ENCODE measurements around the genes B3GNT3, SLC5A5, KCNN1, GDF15 and TMEM59L.

GRCh38 chr19:17794573-17795243 is at the start of gene B3GNT3:
B3GNT3 (plus strand) TSS chr19:17795138.
- PRO-cap, 6 experiments: no peak in any of the 6 experiments
- RAMPAGE, long total RNA, 2 experiments: no peak in any of the 2 experiments
- RRBS: 3% methylated on average over 7 of the region's 40 CpGs

DNA sequence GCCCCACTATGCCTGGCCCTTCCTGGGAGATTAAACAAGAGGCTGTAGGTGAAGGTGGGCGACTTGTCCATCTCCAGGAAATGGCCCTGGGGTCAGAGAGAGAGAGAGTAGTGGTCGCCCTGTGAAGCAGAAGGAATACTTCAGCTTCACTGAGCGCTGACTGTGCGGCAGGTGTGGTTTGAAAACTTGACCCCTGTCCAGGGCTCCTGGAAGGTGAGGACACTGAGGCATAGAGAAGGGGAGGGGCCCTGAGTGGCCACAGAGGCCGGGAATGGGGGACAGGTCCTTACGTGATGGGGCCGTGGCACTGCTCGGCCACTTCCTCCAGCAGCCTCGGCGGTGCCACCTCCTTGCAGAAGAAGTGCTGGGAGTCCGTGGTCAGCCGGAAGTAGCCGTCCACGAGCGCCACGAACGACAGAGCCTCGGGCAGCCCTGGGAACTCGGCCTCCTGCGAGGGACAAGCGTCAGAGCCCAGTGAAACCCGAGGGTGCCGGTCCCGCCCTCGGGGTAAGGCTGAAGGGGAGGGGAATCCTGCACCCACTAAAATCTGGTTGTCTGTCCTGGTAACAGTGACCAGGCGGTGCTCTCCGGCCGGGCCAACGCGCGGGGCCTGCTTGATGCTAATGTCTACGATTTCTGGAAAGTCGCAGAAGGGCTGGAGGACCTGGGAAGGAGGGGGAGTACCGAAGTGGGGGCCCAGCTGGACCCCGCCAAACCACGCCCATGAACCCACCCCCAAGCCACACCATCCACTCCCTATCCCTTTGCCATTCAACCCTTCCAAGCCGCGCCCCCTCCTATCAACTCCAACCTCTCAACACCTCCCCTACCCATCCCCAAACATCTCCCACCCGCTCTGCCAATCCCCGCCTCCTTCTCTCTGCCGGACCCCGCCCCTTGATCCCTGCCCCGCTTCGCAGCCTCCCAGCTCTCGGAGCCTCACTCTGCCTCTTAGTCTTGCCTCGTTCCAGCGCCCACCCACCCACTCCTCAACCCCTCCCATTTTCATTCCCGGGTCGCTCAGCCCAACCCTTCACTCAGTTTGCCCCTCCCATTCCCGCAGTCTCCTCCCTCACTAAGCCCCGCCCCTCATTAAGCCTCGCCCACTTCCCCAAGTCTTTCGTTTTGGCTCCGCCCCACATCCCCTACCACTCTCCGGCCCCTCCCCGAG is 6.3 kb downstream of the JAK3 start:
- PRO-cap, 6 experiments: peak in 2 of 6 experiments; most common minus-strand start position 625 of the sequence (in 1)
- RAMPAGE, long total RNA, 2 experiments: no peak in any of the 2 experiments
- RRBS: 7% methylated on average over 17 of the region's 56 CpGs

- PRO-cap, 6 experiments: no peak in any of the 6 experiments
- RAMPAGE, long total RNA, 2 experiments: no peak in any of the 2 experiments
- RRBS: 4% methylated on average over 2 of the region's 22 CpGs
Measured at GRCh38 chr19:17860409-17861345, 967 bp downstream of the RPL18A start.

DNA sequence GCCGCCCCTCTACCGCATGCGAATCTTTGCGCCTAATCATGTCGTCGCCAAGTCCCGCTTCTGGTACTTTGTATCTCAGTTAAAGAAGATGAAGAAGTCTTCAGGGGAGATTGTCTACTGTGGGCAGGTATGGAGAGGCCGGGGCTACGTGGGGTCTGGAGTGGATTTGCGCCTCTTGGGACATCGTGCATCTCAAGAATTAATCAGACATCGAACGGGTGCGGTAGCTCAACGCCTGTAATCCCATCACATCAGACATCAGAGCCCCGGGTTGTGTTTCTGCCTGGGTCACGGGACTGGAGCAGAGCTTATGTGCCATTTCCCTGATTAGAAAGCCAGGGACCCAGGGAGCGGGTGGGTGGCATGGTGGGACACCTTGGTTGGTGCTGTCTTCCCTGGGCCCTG is 1.6 kb downstream of the RPL18A start:
- PRO-cap, 6 experiments: no peak in any of the 6 experiments
- RAMPAGE, long total RNA, 2 experiments: no peak in any of the 2 experiments
- RRBS: 87% methylated on average over 3 of the region's 18 CpGs

- PRO-cap, 6 experiments: no peak in any of the 6 experiments
- RAMPAGE, long total RNA, 2 experiments: no peak in any of the 2 experiments
- RRBS: under 1% methylated on average over 4 of the region's 21 CpGs
Measured at GRCh38 chr19:17871546-17872139, at the start of gene SLC5A5. SLC5A5 (plus strand) TSS chr19:17871945.

DNA sequence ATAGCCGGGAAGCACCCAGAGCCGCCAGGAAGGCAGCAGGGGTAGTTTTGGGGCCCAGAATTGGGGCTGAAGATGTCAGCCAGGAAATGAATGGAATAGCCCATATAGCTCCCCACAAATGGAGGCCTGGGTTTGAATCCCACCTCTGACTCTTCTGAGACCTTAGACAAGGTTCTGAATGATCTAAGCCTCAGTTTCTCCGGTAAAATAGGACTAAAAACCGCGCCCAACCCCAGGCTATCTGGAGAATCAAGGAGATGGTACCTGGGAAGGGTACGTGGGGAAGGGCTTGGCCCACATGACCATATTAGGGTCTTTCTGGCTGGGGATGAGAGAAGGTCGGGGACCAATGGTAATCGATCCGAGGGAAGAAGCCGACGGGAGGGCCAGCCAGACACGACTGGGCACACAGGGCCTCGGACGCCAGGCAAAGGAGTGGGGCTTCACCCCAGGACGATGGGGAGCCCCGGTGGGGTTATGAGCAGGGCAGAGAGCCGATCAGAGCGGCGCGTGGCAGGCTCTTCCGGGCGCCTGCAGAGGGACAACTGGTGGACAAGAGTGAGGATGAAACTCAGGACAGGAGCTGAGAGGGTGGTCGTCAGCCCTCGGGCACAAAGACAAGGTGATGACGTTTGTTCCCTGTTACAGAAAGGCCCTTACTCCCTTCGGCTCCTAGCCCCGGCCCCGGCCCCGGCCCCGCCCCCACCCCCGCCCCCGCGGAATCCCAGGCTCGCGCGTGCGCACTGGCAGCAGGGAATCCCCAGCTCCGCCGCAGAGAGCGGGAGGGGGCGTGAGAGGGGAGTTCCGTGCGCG is 14.5 kb downstream of the CCDC124 start:
- PRO-cap, 6 experiments: peak in 6 of 6 experiments; most common minus-strand start position 695 of the sequence (in 4)
- RAMPAGE, long total RNA, 2 experiments: no peak in any of the 2 experiments
- RRBS: 2% methylated on average over 6 of the region's 44 CpGs

GRCh38 chr19:17966765-17967208 is at the start of gene KCNN1:
KCNN1 (plus strand) TSS chr19:17967107.
- PRO-cap, 6 experiments: no peak in any of the 6 experiments
- RAMPAGE, long total RNA, 2 experiments: no peak in any of the 2 experiments
- RRBS: 2% methylated on average over 35 of the region's 47 CpGs

GRCh38 chr19:18000914-18002028 is 6.7 kb upstream of the ARRDC2 start:
- PRO-cap, 6 experiments: peak in 6 of 6 experiments; most common plus-strand start chr19:18001236 (in 5); most common minus-strand start chr19:18001323 (in 4)
- RAMPAGE, long total RNA, 2 experiments: no peak in any of the 2 experiments
- RRBS: 1% methylated on average over 44 of the region's 114 CpGs

DNA sequence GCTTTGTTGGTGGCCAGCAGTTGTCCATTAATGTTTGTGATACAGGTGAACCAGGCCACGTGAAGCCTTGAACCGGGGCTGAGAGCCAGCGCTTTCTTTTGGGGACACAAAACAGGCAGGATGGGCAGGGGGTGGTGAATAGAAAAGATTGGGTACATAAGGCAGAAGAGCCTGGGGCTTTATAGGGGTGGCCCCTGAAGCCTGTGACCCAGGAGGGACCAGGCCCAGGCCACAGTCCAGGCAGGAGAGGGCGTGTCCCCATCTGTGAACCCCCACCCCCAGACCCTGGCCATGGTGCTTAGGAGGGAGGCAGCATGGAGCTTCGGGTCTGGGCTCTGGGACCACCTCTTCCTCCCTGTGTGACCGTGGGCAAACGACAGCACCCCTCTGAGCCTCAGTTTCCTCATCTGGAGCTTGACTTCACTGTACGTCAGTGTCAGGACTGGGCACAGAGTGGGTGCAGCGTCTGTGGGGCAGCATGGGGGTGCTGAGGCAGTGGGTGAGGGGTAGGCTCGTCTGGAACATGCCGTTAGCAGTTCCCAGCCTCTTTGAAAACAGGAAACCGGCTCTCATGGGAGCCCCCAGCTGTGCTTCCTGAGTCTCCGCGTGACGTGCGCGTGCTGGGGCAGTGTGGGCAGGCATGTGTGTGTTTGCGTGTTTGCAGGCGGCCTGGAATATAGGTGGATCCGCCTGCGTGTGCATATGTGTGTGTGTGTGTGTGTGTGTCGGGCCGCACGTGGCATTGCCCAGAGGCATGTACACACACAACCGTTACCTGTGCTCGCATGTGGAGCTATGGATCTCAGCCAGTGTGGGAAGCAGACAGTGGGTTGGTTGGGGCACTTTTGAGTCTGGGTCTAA is 15.7 kb downstream of the ARRDC2 start:
- PRO-cap, 6 experiments: peak in 3 of 6 experiments; most common plus-strand start position 647 of the sequence (in 2); most common minus-strand start position 525 of the sequence (in 2)
- RAMPAGE, long total RNA, 2 experiments: no peak in any of the 2 experiments
- RRBS: 49% methylated on average over 2 of the region's 26 CpGs

GRCh38 chr19:18064968-18065231 is 21.8 kb downstream of the IL12RB1 start:
- PRO-cap, 6 experiments: no peak in any of the 6 experiments
- RAMPAGE, long total RNA, 2 experiments: no peak in any of the 2 experiments
- RRBS: no CpG with 5 or more reads among the region's 7 CpGs

DNA sequence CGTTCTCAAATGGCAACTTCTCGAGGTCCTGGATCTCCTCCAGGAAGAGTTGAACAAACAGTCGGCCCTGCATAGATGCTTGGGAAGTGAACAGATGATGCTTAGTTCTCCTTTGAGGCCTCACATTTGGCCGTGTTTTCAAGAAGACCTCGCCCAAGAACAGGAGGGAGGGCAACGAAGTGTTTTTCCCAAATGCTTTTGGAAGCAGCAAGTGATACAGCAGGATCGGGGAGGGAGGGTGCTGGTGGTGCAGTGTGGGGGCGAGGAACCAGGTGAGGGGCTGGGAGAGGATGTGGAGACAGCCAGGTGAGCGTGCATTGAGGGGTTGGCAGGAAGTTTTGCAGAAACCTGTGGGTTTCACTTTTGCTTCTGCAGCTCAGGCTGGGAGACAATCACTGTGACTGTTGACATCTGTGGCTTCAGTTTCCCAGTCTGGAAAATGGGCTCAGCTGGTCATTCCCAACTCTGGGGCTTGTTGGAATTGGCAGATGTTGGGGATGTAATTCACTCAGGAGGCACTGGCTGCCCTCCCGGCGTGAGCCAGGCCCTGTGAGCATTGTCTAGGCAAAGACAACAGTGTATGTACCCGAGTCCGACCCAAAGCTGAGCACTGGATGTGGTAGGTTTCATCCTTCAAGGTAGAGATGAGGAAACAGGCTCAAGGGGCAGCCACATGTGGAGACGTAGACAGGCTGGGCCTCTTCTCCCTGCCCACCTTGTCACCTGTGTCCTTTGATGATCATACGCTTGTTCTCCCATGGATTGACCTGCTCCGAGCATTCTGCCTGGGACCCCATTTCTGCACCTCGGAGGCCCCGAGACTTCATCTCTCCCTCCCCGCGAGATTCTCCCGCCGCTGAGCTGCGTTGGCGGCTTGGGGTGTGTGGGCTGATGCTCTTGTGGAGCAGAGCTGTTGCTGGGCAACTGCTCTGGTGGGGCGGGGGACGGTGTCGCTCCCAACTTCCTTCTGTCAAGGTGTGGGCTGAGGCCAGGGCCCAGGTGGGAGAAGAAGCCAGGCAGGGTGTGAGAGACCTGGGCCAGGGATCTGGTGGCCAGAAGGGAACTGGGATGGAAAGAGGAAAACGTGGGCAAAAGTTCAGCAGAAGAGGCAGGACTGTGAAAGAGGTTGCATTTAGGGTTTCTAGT is 21.9 kb downstream of the MAST3 start:
- PRO-cap, 6 experiments: no peak in any of the 6 experiments
- RAMPAGE, long total RNA, 2 experiments: no peak in any of the 2 experiments
- RRBS: no CpG with 5 or more reads among the region's 28 CpGs

DNA sequence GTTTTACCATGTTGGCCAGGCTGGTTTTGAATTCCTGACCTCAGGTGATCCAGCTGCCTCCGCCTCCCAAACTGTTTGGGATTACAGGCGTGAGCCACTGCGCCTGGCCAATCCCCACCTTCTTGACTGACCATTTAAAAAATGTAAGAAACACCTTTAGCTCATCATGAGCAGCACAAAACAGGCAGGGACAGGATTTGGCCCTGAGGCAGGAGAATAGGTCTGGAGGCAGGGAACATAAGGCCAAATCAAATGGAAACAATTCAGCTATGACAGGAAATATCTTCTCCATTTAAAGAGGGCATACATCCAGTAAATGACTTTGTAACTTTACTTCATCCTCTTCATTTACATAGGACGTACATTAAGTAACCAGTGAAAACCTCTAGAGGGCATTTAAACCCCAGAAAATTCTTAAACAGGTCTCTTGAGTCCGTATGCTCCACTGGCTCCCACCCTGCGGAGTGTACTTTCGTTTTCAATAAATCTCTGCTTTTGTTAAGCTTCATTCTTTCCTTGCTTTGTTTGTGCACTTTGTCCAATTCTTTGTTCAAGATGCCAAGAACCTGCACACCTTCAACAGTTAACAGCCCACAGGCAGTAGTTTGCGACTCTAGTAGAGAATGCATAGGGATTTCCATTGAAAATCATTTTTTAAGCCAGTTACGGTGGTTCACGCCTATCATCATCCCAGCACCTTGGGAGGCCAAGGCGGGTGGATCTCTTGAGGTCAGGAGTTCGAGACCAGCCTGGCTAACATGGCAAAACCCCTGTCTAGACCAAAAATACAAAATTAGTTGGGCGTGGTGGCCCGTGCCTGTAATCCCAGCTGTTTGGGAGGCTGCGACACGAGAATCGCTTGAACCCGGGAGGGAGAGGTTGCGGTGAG is 1.1 kb upstream of the MPV17L2 start:
- PRO-cap, 6 experiments: no peak in any of the 6 experiments
- RAMPAGE, long total RNA, 2 experiments: no peak in any of the 2 experiments
- RRBS: no CpG with 5 or more reads among the region's 19 CpGs

DNA sequence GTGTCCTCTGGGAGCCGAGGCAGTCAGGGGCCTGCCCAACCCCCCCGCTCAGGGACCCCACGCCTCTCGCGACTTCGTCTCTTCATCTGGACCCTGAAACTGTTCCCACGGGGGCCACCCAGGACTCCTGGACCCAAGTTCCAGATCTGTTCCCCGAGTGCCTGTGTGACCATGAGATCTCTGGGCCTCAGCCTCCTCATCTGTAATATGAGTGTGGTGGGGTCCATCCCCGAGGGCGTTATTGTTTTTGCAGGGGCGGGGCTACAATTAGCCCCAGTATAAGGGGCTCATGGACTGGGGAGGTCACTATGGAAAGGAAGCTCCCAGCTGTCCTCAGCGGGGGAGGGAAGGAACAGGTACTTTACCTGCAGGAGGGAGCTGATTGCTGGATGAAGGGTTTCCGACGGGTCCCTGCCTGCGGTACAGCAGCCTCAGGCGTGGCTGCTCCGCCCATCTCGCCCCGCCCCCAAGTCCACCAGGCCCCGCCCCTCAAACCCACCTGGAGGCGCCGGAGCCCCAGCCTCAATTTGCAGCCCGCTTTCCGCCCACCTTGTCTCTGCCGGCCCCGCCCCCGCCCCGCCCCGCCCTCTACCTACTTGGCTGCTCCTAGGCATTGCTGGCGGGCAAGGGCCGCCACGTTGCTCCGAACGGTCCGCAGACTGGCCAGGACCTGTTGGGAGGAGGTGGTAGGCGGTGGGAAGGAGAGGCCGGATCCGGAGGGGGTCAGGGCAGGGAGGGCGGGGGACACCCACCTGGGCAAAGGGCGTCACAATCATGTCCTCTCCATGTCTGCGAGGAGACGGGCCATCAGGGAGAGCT is 5.5 kb downstream of the PDE4C start:
- PRO-cap, 6 experiments: no peak in any of the 6 experiments
- RAMPAGE, long total RNA, 2 experiments: no peak in any of the 2 experiments
- RRBS: 7% methylated on average over 4 of the region's 42 CpGs

DNA sequence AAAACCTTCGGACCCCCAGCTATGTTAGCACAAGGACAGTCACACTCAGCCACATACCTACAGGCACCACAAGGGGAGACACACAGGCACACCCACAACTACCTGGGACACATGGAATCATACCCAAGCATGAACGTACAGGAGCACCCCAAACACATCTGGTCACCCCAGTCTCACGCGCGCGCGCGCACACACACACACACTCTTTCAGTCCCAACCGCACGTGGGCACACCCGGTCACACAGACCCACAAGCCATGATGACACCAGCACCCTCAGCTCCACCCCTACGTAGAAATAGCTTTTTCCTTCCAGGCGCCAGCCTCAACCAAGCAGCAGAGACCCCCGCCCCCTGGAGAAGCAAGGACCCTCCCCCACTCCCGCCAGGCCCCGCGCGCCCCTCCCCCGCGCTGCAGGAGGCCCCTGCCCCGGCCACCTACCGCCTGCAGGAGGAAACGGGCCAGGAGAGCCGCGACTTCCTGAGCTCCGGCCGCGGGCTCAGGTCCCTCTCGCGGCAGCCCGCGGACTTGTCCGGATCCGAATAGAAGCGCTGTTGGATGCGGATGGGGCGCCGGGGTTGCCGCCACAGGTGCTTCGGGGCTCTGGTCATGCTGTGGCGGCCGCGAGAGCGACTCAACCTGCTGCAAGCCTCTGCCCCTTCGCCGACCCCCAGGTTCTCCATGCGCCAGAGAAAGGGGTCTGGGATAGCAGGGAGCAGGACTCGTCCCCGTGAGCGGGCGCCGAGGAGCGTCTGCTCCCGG is 6.5 kb upstream of the PDE4C start:
- PRO-cap, 6 experiments: no peak in any of the 6 experiments
- RAMPAGE, long total RNA, 2 experiments: no peak in any of the 2 experiments
- RRBS: 3% methylated on average over 16 of the region's 54 CpGs

- PRO-cap, 6 experiments: peak in 6 of 6 experiments; most common plus-strand start chr19:18386158 (in 6)
- RAMPAGE, long total RNA, 2 experiments: no peak in any of the 2 experiments
- RRBS: 40% methylated on average over 14 of the region's 36 CpGs
Measured at GRCh38 chr19:18385463-18386749, at the start of gene GDF15. GDF15 (plus strand) TSS chr19:18386158.

GRCh38 chr19:18518560-18519061 is 3.3 kb downstream of the ELL start:
- PRO-cap, 6 experiments: no peak in any of the 6 experiments
- RAMPAGE, long total RNA, 2 experiments: no peak in any of the 2 experiments
- RRBS: no CpG with 5 or more reads among the region's 9 CpGs

GRCh38 chr19:18541434-18542189 is 1.8 kb downstream of the FKBP8 start:
- PRO-cap, 6 experiments: no peak in any of the 6 experiments
- RAMPAGE, long total RNA, 2 experiments: no peak in any of the 2 experiments
- RRBS: 42% methylated on average over 5 of the region's 18 CpGs

GRCh38 chr19:18590390-18591143 is 2.0 kb downstream of the REX1BD start:
- PRO-cap, 6 experiments: no peak in any of the 6 experiments
- RAMPAGE, long total RNA, 2 experiments: no peak in any of the 2 experiments
- RRBS: no CpG with 5 or more reads among the region's 32 CpGs

DNA sequence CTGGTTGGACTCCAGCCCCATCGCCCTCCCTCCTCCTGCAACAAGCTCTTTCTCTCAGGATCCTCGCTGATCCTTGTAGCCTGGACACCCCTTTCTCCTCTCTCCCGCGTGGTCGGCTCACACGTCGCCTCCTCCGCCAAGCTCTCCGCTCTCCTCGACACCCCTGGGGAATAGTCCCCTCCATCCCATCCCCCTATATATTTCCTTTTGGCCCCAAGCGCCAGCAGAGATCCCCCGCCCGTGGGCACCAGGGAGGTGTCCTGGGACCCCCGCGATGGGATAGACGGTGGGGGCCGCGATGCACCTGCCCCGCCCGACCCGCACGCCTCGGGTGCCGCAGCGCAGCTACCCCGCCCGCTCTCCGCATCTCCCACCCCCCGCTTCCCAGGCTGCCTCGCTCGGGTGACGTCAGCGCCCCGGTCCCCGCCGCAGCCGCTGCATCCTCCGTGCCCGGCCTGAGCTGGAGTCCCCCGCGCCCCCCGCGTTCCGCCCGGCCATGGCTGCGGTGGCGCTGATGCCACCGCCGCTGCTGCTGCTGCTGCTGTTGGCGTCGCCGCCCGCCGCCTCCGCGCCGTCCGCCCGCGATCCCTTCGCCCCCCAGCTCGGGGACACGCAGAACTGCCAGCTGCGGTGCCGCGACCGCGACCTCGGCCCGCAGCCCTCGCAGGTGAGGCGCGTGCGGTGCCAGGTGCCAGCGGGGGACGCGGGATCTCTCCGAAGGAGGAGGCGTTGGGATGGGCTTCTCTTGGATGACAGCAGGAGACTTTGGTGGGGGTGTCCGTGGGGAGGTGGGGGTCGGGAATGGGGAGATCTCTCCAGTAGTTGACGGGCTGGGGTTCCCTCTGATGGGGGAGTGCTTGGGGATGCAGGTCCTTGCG is at the start of gene TMEM59L:
TSS of gene TMEM59L (plus strand) at position 408 of the 878 bp plus-strand sequence.
- PRO-cap, 6 experiments: no peak in any of the 6 experiments
- RAMPAGE, long total RNA, 2 experiments: no peak in any of the 2 experiments
- RRBS: 4% methylated on average over 7 of the region's 83 CpGs

DNA sequence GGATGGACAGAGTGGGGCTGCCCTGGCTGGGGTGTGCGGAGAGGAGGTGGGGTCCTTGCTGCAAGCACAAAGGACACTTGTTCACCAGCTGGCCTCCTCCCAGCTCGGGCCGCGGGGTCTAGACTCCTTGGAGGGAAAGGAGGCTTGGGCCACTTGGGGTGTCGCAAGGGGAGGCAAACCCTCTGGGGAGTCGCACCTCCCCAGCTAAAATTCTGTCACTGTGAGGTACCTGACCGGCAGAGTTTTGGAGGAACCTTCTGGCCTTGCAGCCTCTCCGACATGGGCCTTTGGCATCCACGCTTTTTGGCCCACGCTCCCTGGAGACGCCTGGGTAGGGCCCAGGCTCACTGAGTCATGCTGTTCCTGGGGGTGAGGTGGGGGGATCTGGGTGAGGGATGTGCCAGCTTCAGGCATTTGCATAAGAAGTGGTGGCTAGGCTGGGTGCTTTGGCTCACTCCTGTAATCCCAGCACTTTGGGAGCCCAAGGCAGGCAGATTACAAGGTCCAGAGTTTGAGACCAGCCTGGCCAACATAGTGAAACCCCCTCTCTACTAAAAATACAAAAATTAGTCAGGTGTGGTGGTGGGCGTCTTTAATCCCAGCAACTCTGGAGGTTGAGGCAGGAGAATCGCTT is 8.4 kb downstream of the KLHL26 start:
- PRO-cap, 6 experiments: no peak in any of the 6 experiments
- RAMPAGE, long total RNA, 2 experiments: no peak in any of the 2 experiments
- RRBS: no CpG with 5 or more reads among the region's 13 CpGs